Natural killer cell (primary cell): Measurements from ENCODE around the genes RBMX2, IGSF1, OR13H1 and GPC3.

- PRO-cap = no peak
Measured at GRCh38 chrX:130072243-130072708, 38.0 kb downstream of the ELF4 start.

GRCh38 chrX:130401381-130402451 is at the start of gene RBMX2:
Gene RBMX2, plus strand, starts transcription at chrX:130401987.
- PRO-cap = bidirectional peak, plus-strand start at chrX:130401938, minus-strand start at chrX:130401812; unidirectional peak, plus-strand start at chrX:130402168

DNA sequence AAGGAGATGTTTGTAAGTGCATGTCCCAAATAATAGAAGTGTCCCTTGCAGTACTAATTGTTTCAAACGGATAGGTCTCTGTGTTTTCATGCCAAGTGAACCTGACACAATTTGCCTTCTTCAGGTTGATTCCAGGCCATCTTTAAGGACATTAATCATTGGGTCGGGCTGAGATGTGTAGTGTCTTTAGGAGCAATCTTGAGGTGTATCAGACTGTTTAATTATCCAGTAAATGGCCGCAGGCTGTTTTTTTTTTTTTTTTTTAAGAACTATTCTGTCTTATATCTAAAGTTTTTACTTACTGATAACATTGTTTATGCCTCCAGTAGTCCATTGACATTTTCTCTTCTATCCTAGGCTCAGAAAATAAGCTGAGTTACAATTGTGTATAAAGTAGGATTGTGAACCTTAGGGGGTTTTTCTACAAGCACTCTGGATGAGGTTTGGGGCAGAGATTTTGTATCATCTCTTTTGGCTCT is 75.2 kb downstream of the IGSF1 start:
- PRO-cap = no peak

- PRO-cap = no peak
Measured at GRCh38 chrX:131289148-131289840, at the start of gene IGSF1. Gene IGSF1, minus strand, starts transcription at chrX:131289306.

DNA sequence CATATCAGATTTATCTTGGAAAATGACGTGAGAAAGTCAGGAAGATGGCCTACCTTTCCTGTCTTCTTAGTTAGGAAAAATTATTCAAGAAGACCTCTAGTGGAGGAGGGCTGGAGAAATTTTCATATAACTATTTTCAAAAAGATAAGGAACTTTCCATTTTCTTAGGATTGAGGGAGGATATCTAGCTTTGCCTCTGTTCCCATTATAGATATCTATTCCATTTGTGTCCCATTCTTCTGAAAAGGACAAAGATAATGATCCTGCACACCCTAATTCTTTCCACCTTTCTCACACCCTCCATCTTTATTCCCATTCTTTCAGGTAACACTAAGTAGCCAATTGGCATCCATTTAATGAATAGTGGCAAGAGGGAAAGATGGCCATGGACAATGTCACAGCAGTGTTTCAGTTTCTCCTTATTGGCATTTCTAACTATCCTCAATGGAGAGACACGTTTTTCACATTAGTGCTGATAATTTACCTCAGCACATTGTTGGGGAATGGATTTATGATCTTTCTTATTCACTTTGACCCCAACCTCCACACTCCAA is at the start of gene OR13H1:
OR13H1 (plus strand) TSS at position 380 of the 554 bp plus-strand sequence.
- PRO-cap = no peak

DNA sequence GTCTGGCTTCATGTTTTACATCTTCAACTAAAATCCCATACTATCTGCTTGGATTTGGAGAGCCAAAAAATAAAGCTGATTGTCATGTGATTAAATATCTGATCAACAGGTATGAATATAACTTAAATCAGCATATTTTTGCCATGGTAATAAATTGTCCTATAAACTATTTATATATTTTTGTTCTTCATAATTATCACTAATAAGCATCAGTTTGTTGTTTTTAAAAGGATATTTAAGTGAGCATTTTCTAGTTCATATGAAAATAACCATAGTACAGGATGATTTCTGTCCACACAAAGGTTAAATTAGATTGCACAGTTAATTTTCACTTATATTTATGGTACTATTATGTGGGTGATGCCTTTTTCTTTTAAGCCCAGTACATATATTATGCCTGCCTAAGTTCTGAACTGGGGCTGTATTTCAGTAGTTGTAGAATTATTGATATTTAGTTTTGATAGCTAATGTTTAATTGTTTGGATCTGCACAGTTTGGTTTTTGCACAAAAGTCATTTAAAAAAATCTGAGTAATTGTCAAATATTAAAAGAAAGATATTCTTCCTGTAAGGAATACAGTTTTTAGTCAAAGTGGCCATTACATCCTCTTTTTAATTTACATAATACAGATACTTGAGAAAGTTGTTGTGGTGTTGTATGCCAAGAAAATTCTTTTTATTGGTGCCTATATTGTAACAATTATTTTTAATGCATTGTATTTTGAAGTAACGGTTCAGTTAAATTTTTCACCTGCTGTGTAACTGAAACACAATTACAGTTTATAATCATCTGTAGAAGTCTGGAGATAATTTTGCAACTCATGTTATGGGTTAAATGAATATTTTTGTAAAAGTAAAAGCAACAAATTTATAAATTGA is 52.1 kb downstream of the STK26 start:
- PRO-cap = no peak

- PRO-cap = no peak
Measured at GRCh38 chrX:133414792-133415016, 585 bp downstream of the GPC4 start.

GRCh38 chrX:133543938-133544659 is 128.8 kb upstream of the GPC4 start:
- PRO-cap = no peak

- PRO-cap = no peak
Measured at GRCh38 chrX:133985360-133986172, at the start of gene GPC3. Gene GPC3, minus strand, starts transcription at chrX:133985594.

DNA sequence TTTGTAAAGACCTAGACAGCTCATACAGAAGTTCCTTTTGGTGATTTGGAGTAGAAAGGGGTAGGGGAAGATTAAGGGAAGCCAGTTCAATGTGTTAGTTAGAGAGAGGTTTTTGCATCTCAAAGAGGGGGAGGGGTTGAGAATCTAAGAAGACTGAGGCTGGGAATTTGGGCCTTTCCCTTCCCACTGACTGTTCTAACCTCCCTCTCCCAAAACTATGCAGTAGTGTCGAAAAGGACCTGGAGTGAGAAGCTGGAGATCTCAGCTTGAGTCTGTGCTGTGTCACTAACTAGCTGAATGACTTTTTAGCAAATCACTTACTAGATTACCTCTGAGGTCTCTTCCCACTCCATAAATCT is 55.7 kb upstream of the CCDC160 start:
- PRO-cap = no peak

DNA sequence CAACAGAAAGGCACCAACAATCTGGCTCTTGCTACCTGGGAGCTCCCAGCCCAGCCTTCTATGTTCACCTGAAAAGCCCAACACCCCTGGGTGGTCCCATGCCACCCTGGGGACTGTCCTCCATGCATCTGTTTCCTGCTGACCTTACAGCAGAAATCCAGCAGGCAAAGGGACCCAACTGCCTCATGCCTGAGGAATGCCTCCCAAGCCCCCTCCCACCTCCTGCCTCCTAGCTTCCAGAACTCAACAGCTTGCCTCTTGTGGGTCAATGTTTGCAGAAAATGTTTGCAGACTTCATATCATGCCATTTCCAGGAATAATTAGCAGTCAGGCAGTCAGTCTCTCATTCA is 11.8 kb upstream of the PLAC1 start:
- PRO-cap = no peak

DNA sequence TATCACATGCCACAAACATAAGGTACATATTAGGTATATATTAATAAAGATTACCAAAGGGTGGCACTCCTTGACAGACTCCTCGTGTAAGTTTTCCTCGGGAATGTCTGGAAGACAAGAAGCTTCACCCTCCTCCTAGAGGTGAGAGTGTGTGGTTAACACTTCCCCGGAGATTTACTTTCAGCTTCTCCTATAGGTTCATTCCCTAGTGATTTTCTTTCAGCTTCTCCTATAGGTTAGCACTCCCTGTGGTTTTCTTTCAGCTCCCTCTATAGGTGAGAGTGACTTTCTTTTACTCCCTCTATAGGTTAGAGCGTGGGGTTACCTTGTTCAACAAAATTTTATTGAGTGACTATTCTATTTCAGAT is 32.8 kb downstream of the PABIR2 start:
- PRO-cap = no peak

GRCh38 chrX:134769824-134770475 is 27.1 kb downstream of the PABIR2 start:
- PRO-cap = no peak

DNA sequence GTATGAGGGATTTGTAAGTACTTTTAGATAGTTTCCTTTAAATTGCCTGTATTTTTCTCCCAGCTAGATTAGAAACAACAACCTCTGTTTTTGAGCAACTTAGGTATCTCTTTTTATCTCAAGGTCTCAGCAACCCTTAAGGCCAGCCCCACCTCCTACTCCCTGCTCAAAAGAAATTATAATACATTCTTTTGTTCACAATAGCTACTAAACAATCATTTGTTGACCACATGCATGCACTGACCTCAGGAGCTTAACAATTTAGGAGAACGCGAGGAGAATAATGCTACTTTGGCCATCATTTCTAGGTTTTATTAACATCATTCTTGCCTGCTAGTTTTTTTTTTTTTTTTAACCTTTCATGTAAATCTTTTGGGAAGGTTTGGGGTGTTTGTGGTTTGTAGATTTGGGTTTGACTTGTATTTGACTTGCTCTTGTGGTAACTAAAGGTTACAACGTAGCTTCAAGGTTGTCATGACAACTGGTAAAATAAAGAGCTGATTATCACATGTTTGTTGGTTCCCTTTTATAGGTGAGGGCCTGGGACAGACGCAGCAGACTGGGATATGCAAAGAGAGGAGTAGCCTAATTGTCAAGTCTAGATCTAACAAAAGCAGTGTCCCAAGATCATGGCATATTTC is 3.3 kb upstream of the PABIR3 start:
- PRO-cap = unidirectional peak, plus-strand start at position 554 of the sequence

- PRO-cap = no peak
Measured at GRCh38 chrX:134933722-134934488, 18.8 kb upstream of the MOSPD1 start.

DNA sequence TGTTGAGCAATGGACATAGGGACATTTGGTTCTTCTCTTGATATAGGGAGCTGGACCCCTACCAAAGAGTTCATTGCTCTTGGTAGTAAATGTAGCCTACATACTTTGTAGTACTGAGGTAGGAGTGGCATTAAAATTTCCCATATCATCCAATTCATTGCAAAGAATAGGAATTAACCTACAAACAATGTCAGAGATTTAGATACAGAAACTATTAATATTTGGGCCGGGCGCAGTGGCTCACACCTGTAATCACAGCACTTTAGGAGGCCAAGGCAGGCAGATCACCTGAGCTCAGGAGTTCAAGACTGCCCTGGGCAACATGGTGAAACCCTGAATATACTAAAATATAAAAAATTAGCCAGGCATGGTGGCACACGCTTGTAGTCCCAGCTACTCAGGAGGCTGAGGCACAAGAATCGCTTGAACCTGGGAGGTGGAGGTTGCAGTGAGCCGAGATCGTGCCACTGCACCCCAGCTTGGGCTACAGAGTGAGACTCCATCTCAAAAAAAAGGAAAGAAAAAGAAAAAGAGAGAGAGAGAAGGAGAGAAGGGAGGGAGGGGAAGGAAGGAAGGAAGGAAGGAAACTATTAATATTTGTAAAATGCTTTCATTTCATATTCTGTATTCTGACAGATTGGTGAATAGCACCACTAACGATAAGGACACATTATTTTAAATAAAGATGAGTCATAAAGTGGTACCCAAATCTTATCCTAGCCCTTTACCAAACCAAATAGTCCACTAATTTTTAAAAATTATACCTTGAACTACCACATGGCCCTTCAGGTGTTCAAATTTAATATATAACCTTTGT is 21.7 kb downstream of the INTS6L start:
- PRO-cap = no peak

DNA sequence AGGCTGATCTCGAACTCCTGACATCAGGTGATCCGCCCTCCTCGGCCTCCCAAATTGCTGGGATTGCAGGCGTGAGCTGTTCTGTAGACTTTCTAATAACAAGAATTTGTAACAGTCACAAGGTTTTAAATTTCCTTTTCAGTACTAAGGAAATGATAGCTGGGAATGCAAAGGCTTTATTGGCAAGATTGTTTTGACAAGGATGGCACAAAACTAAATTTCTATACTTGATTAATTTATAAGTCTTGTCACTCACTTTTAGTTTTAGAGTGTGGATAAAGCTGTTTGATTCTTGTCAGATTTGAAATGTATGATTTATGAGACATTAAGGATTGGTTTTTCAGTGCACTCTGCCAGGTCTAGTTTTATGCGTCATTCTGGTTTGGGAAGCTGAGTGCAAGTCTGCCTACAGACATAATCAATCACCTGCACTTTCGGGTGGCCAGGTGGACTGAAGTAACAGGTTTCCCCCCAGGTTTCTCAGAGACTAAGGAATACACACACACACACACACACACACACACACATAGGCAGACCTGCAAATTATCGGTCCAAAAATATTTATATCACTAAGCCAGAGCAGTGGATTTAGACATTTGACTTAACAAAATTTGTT is 40.2 kb upstream of the FHL1 start:
- PRO-cap = no peak

DNA sequence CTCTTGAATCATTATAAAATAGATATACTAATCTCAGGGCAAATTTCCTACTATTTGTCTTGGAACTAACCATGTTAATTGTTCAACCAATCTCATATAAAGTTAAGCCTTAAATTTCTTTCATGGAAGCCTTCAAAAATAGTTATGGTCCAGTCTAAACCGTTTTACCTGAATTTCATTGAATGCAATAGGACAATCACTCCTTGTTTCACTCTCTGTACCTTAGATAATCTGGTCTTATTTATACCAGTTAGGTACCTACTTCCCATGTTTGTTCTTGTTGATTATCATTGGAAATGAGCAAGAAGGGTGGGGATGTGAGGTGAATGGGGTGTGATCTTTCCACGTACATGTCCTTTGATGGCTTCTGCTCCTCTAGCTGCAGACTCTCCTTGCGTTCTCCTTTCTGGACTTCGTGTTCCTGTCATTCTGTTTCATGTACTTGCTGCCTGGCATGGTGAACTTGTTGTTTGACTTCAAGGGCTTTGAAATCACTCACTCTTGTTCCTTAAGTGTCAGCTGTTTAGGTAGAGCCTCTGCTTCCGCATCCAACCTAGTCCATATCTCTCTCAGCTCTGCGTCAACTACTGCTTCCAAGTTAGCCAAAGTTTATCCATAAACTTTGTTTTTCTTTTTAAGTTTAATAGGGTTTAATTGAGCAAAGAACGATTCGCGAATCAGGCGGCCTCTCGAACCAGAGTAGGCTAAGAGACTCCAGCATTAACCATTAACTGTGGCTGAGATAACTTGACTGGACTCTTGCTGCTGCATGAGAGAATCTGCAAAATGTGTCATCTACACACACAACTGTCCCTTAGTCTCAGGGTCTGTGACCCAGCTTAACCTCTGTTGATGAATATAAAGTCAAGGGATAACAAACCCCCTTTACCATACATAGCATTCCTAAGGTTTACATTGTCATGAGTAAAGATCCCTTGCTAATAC is 6.8 kb upstream of the FHL1 start:
- PRO-cap = no peak

DNA sequence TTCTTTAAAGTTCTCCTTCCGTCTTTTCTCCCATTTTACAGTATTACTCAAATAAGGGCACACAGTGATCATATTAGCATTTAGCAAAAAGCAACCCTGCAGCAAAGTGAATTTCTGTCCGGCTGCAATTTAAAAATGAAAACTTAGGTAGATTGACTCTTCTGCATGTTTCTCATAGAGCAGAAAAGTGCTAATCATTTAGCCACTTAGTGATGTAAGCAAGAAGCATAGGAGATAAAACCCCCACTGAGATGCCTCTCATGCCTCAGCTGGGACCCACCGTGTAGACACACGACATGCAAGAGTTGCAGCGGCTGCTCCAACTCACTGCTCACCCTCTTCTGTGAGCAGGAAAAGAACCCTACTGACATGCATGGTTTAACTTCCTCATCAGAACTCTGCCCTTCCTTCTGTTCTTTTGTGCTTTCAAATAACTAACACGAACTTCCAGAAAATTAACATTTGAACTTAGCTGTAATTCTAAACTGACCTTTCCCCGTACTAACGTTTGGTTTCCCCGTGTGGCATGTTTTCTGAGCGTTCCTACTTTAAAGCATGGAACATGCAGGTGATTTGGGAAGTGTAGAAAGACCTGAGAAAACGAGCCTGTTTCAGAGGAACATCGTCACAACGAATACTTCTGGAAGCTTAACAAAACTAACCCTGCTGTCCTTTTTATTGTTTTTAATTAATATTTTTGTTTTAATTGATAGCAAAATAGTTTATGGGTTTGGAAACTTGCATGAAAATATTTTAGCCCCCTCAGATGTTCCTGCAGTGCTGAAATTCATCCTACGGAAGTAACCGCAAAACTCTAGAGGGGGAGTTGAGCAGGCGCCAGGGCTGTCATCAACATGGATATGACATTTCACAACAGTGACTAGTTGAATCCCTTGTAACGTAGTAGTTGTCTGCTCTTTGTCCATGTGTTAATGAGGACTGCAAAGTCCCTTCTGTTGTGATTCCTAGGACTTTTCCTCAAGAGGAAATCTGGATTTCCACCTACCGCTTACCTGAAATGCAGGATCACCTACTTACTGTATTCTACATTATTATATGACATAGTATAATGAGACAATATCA is 13.6 kb downstream of the FHL1 start:
- PRO-cap = no peak

DNA sequence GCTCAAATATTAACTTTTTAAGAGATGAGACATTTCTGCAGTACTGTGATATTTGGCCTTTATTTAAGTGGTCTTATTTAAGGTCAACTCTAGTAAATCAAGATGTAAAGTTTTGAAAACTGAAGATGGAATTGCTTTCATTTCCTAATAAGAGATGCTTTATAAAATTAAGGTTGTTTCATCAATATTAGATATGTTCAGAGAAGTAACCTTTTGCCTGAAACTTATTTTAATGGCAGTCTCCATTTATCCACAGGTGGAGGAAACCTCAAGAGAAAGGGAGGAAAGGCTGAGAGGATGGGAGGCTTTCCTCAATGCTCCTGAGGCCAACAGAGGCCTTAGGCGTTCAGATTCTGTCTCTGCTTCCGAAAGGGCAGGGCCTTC is 13.2 kb downstream of the HTATSF1 start:
- PRO-cap = no peak